Urinary bladder (tissue), 3 donors: Measurements from ENCODE around the genes INSC, ABCC8 and USH1C.

DNA sequence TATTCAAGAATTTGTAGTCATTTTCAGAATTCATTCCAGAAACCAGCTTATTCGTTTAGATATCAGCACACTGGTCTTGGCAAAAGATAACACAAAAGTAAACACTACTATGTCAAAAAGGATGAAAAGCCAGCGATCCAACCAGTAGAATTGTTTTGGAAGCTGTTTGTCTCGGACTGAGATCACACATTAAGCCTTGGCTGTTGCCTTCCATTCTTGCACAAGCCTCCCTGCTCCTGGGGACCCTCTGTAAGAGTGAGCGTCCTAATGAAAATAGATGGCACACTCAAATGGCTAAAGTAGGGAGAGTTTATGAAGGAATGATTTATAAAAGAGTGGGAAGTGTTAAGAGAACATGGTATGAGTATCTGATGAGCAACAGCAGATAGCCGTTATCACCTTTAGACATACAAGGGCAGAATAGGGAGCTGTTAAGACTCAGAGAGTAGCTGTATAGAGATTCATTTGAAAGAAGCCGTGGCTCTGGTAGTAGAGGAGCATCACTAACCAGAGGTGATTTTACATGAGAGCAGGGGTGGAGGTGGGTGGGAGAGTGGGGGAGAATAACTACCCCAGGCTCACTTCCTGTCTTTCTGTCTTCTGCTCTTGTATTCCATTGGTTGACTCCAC is 25.2 kb downstream of the PDE3B start:
- PRO-cap, result no peak
- RAMPAGE, long total RNA, result no peak

DNA sequence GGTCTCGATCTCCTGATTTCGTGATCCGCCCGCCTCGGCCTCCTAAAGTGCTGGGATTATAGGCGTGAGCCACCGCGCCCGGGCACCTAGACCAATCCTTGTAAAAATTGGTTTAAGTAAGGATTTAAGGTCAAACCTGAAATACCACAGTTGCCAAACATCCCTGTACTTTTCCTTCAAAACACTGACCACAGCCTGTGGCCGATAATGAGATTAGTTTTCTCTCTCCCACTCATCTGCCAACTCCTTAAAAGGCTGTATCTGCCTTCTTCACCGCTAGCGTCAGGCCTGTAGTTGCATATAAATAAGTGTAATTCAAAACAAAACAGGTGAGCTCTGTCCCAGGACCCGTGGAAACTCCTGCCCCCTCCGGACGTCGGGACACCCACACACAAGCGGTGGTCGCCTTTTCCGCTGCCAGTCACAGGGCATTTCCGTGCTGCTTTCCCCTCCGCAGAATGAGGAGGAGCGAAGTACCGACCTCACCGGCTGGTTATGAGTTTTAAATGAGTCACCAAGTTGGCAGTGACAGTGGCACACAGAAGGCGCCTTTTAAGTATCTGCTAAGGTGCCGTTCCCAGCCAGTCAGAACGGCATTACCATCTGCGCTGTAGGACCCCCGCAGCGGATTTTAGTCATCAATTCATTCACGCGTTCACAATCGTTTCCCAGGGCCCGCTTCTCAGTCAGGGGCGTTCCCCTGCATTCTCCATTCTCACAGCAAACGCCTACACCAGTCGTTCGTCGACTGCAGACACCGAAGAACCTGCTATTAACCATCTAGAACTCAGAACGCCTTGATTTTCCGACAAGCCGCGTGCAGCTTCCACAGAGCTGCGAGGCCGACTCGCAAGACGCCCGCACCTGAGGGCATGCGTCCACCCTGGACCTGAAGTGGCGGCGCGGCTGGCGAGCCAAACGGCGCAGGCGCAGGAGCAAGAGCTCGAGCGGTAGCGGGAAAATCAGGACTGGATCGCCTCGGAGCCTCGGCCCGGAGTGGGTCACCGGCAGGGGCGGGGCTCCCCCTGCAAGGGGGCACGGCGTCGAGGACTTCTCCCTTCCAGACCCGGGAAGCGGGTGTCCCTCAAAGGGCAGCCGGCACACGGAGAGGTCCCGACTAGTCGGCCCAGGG is 901 bp downstream of the CYP2R1 start:
- PRO-cap, result bidirectional peak, plus-strand start at position 517 of the sequence, minus-strand start at position 460 of the sequence; bidirectional peak, plus-strand start at position 1,030 of the sequence, minus-strand start at position 908 of the sequence
- RAMPAGE, long total RNA, result no peak

DNA sequence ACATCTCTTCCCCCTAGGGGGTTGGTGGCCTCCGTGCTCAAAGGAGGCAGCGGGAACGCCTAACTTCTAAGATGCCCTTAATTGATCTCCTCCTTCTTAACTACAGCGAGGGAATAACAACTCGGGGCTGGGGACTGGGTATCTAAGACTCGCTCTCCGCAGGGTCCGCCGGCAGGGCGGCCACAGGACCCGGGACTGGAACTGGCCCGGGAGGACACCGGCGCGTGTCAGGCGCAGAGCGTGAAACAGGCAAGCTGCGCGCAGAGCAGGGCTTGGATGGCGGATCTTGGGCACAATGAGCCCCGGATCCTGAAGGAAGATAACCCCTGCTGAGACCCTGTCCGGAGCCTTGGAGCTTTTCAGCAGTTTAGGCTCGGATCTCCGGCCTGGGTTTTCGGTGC is 2.0 kb upstream of the CALCA start:
- PRO-cap, result no peak
- RAMPAGE, long total RNA, result no peak

GRCh38 chr11:15114367-15115383 is at the start of gene INSC:
Gene INSC, plus strand, starts transcription at chr11:15114923.
- PRO-cap, result no peak
- RAMPAGE, long total RNA, result no peak

DNA sequence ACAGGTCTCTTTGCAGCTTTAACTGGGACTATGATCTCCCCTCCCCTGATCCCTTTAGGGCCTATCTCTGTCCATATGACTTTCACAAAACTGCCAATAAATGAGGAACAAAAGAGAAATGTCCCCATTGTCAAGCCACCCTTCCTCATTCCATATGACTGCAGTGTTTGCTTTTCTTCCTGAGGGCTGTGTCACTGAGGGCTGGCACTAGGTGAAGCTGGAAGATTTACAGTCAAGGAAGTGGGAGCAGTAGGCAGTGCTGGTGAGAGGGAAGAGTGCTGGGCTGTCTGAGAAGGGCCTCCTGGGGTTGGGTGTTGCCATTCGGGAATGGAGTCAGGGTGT is 30.8 kb downstream of the INSC start:
- PRO-cap, result no peak
- RAMPAGE, long total RNA, result no peak

GRCh38 chr11:15195096-15195417 is 80.3 kb downstream of the INSC start:
- PRO-cap, result no peak
- RAMPAGE, long total RNA, result no peak

DNA sequence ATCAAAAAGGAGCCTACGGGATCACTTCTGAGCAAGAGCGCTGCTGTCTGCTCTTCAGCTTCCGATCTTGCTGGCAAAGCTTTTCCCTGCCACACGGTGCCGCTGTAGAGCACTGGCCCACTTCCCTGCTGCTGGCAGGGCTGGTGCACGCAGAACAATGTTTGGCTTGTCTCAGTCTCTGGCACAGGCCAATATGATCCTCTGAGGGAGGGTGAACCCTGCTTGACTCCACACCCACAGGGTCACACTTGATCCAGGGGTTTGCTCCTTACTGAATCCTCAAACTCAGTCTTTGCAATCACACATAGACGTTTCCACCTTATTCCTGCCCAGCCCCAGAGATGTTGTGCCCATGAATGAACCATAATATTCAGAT is 536.6 kb downstream of the SOX6 start:
- PRO-cap, result no peak
- RAMPAGE, long total RNA, result no peak

GRCh38 chr11:15941308-15941702 is 415.0 kb downstream of the SOX6 start:
- PRO-cap, result no peak
- RAMPAGE, long total RNA, result no peak

DNA sequence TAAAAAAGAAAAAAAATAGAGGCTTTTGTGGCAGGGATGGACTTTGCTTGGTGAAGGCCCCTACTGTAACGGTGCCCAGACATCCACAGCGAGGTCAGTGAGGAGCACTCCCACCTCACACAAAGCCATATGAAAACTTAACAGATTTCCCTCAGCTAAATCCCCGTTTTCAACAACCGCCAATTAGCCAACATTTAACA is 641 bp upstream of the C11orf58 start:
- PRO-cap, result no peak
- RAMPAGE, long total RNA, result no peak

DNA sequence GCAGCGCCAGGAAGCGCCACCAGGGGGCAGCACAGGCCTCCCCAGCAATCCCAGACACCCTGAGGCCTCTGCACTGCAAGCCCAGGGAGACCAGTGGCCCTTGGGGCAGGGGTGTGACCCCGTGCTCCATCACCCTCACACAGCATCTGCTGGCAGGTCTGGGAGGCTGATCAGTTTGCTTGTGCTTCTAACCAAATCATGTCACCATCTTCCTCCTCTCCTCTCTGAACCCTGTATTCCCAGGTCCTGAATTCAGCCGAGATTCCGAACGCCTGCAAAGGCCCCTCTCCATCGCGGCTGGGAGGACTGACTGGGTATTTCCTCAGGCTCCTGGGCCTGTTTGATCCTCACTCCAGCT is 50.1 kb downstream of the C11orf58 start:
- PRO-cap, result no peak
- RAMPAGE, long total RNA, result no peak

GRCh38 chr11:16810305-16810821 is 71.9 kb downstream of the C11orf58 start:
- PRO-cap, result no peak
- RAMPAGE, long total RNA, result no peak

DNA sequence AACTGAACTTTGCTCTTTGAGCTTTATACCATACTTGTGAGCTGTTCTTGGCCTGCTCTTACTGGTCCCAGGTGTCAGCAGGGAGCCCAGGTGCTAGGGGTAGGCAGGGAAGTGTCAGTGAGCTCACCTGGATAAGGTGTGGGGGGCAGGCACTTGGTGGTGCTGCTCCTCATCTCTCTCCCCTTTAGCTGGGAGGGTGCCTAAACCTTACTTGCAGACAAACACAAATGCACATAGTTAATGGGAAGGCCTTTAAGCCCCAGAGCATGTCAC is 114.4 kb downstream of the PLEKHA7 start:
- PRO-cap, result no peak
- RAMPAGE, long total RNA, result no peak

DNA sequence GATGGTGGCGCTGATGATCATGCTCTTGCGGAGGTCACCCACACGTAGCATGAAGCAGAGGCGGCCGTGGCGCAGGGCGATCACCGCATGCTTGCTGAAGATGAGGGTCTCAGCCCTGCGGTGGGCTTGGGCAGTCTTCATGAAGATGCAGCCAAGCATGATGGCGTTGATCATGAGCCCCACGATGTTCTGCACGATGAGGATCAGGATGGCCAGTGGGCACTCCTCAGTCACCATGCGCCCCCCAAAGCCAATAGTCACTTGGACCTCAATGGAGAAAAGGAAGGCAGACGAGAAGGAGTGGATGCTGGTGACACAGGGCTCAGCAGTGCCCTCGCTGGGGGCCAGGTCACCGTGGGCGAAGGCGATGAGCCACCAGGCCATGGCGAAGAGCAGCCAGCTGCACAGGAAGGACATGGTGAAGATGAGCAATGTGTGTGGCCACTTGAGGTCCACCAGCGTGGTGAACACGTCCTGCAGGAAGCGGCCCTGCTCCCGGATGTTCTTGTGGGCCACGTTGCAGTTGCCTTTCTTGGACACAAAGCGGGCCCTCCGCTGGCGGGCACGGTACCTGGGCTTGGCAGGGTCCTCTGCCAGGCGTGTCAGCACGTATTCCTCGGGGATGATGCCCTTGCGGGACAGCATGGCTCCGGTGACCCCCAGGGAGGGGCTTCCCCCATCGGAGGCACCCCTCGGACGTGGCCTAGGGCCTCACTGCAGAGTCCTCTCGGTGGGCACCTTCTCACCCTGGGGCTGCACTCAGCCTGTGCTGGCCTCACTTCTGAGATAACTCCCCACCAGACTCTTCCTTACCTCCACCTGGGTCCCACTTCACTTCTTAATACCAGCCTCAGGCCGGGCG is 781 bp downstream of the KCNJ11 start:
- PRO-cap, result no peak
- RAMPAGE, long total RNA, result no peak

- PRO-cap, result no peak
- RAMPAGE, long total RNA, result no peak
Measured at GRCh38 chr11:17405085-17406259, 17.0 kb upstream of the KCNJ11 start.

DNA sequence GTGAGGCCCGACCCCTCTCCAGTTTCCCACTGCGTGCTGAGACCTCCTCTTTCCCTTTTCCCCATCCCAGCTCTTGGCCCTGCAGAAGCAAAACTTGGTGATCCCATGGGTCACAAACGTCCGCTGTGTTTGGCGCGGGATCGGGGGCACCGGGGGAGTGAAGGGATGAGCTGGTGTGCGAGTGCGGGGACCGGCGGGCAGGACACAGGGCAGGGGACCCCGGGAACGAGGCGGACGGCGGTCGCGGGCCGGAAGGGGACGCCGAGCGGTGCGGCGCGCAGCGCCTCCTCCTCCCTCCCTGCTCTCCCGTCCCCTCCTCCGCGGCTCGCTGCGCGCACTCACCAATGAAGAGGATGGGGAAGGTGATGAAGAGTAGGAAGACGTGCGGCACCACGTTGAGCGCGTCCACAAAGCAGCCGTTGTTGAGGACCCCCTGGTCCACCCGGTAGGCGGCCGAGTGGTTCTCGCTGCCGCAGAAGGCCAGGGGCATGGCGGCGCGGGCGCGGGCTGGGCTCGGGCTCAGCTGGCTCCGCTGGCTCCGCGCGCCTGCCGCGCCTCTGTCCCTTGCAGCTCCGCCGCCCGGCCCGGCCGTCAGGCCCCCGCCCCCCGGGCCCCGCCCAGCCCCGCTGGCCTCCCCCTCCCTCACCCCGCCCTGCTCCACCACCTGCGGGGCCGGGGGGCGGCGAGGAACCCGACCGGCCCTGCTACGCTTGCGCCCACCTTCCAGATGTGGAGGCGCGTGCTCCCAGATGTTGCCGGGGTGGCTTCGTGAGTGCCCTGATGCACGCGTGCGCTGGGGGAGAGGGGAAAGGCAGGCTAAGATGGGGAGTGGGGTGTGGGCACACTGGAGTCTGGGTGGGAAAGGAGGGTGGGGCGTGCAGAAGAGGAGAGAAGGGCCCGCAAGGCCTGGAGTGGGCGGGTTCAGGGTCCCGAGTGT is at the start of gene ABCC8:
Gene ABCC8, minus strand, starts transcription at position 559 of the 937 bp plus-strand sequence.
- PRO-cap, result no peak
- RAMPAGE, long total RNA, result no peak

- PRO-cap, result no peak
- RAMPAGE, long total RNA, result no peak
Measured at GRCh38 chr11:17533583-17534131, 10.6 kb downstream of the USH1C start.

DNA sequence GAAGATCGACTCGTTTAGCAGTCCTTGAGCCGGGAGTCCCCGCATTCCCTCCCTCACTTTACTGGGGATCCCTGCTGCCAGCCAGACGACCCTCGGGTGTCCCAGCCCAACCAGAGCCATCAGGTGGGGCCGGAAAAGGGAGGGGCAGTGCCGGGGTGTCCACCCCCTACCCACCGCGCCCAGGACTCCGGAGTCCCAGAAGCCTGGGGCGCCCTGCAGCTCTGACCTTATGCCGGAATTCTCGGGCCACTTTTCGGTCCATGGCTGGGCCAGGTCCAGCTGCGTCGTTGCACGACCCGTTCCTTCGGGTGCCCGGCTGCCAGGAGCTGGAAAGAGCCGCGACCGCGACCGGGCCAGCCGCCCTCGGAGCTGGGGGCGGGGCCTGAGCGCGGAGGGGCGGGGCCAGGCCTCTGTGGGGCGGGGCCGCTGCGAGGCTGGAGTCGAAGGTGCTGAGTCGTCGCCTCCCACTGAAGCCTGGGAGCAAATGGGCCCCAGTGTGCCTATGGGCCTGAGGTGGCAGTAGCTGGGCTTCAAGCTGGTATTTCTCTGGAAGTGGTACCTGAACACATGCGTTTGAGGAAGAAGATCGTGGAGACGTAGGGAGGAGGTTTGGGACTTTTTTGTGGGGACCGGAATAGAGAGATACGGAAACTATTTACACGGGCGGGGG is at the start of gene USH1C:
Gene USH1C, minus strand, starts transcription at position 371 of the 670 bp plus-strand sequence.
- PRO-cap, result no peak
- RAMPAGE, long total RNA, result no peak

DNA sequence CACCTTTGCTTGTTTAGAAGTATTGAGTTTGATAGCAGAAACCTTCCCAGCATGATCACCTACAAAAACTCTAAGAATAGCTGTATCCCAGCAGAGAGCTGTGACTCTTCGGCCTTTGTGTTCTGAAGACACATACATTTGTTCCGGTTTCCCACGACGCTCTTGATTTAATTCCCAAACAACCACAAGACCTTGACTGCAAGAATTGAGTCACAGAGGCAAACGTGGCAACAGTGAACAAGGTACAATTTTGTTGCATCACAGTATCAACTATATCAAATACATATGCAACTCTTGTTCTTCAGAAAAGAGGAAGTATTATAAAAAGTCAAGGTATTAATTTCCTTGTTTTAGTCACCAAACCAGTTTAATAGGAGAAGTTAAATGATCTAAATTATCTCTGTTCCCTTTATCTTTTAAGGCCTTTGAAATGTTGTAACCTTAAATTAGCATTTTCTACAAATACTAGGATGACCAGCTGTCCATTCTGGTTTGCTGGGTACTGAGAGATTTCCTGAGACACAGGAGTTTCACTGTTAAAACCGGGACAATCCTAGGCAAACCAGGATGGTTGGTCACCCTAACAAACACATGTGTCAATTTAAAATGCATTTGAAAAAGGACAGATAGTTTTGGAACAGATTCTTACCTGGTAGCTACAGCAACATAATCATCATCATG is 11.1 kb downstream of the HPS5 start:
- PRO-cap, result no peak
- RAMPAGE, long total RNA, result no peak

- PRO-cap, result no peak
- RAMPAGE, long total RNA, result no peak
Measured at GRCh38 chr11:18321341-18321625, 657 bp downstream of the HPS5 start.

DNA sequence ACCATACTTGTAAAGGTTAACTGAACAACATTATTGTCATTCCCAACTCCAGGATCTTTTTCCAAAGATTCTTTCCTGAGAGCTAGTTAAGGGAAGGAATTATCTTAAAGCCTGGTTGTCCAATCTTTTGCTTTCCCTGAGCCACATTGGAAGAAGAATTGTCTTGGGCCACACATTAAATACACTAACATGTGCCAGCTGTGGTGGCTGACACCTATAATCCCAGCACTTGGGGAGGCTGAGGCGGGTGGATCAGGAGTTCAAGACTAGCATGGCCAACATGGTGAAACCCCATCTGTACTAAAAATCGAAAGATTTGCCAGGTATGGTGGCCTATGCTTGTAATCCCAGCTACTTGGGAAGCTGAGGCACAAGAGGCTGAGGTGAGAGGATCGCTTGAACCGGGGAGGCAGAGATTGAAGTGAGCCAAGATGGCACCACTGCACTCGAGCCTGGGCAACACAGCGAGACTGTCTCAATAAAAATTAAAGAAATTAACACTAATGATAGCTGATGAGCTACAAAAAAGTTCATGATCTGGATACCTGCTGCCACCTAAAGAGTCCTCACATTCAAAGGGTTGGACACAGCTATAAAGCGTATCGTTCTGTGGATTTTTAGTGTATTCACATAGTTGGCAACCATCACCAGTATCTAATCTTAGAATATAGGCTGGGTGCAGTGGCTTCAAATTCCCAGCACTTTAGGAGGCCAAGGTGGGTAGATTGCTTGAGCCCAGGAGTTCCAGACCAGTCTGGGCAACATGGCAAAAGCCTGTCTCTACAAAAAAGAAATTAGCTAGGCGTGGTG is 3.5 kb upstream of the LDHC start:
- PRO-cap, result no peak
- RAMPAGE, long total RNA, result no peak